ENCODE data around the gene KDM2B.

DNA sequence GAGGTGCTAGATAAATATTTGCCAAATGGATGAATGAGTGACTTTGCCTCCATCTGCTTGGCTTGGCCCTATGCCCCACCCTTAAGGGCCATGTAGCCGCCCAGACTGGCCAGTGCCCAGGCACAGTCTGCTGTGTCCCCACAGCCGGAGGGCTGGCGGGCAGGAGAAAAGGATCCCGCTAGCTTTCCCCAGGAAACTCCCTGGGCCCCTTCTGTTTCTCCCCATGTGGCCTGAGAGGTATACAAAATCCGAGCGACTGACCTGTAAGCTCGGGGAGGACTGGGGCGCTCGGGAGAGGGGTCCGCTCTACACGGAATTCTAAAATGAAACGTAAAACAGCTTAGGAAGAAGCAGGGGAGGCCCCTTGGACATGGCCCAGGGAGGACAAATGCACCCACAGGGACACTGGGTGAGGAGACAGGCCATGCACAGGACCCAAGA, 17.9 kb downstream of the MSI1 start:
- PRO-cap = no peak

DNA sequence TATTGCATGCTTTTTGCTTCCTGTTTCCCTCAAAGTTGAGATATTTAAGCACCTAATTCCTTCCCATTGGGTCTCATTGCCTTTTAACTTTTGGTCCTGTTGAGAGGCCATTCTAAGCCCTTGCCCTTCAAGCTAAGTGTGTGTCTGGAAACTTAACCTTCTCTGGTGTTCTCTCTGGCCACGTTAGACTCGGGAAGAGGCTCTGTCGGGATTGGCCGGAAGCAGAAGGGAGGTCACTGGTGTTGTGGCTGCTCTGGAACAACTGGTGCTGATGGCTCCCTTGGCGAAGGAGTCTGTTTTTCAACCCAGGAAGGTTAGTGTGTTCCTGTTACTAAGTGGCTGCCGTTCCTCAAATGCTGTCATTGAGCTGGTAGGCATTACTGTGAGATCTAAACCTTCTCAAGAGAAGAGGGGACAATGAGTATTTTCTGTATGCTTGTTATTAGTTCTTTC, 18.4 kb downstream of the POP5 start:
- PRO-cap = no peak

DNA sequence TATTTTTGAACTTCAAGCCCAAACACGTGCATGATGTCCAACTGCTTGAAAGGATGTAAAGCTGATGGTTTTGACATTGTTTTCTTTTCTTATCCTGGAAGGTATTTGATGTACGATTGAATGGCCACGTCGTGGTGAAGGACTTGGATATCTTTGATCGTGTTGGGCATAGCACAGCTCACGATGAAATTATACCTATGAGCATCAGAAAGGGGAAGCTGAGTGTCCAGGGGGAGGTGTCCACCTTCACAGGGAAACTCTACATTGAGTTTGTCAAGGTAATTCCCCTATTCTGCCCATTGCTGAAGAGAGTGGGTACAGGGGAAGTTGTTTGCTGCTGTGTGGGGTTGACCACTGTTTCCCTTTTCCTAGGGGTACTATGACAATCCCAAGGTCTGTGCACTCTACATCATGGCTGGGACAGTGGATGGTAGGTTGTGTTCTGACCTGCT, 7.8 kb downstream of the MLEC start:
- PRO-cap = no peak

- PRO-cap = no peak
Measured at GRCh38 chr12:120768514-120769321, 43.1 kb downstream of the ACADS start.

DNA sequence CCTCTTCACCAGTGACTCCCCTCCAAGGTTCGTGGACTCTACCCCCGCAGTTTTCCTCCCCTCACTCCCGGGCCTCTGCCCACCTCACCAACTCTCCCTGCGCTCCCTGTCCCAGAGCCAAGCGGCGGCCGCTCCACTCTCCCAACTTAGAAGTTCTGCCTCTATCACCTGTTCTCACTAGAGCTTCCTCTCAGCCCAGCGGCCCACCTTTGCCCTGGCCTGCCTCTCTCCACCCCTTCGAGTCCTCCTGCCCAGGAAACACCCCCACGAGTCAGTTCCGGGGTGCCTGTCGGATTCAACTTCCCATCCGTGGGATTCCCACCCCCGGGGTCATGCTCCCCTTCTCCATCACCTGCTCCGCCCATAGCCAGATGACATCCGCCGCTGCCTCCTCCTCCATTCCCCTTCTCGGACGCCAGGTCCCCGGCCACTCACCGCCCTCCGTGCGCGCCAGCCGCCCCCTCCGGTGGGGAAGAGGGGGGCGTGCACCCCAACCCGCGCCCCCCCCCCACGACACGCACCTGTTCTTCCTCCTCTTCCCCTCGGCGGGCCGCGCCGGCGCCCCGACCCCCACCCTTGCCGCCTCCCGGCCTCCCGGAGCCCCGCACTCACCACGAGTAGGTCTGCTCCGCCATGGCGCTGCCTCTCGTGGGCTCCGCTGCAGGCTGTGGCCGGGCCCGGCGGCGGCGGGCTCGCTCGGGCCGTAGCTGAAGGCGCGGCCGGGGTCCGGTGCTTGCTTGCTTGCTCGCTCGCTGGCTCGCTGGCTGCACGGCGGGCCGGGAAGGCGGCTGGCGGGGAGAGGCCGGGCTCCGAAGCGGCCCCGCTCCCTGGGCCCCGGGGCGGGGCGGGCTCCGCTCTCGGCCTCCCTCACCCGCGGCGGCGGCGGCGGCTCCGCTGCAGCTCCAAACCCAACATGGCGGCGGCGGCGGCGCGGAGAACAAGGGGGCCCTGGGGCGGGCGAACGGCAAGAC, 640 bp downstream of the SPPL3 start:
- PRO-cap = bidirectional peak, plus-strand start at position 399 of the sequence, minus-strand start at position 262 of the sequence

GRCh38 chr12:120929181-120929734, 25.1 kb upstream of the SPPL3 start:
- PRO-cap = no peak

- PRO-cap = no peak
Measured at GRCh38 chr12:121033774-121034367, 5.2 kb downstream of the OASL start.

DNA sequence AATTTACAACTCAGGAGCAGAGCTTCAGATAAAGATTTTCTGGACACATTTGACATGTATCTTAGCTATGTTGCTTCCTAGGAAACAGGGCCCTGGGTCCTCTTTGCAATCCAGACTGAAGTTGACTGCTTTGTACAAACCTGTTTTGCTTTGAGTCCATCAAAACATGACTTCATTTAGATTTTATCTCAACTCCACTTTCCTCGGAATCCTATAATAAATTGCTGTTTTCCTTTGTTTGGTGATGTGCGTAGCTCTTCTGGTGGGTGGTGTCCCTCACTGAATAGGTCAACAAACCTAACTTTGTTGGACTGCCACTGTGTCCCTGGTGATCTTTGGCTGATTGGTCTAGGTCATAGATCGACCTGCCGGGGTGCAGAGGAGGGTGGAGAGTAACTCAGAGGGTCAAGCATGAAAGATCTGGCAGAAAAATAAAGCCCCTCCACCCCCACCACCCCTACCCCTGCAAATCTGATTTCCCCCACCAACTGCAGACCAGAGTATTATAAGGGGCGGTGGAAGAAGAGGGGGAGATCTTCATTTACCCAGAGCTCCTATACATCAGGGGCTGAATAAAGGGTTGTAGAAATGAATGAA, 661 bp upstream of the P2RX7 start:
- PRO-cap = no peak

DNA sequence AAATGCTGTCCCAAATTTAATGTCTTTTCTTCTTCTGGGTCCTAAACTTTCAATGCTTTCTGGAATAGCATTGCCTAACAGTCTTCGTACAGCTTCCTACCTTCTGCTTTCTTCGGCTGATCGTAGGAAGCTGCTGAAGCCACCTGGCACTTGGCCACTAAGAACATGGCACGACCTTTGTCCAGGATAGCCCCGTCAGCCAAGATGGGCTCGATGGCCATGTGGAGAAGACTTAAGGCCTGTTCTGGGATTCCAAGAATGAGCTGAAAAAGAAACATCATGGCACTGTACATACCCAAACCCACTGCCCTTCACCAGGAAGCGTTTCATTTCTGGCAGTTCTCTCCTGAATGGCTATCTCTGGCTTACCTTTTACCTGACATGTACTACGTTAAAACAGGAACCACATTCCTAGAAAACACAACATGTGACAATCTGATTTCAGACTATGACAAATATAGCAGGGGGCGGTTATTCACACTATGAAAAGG, 13.1 kb upstream of the CAMKK2 start:
- PRO-cap = no peak

DNA sequence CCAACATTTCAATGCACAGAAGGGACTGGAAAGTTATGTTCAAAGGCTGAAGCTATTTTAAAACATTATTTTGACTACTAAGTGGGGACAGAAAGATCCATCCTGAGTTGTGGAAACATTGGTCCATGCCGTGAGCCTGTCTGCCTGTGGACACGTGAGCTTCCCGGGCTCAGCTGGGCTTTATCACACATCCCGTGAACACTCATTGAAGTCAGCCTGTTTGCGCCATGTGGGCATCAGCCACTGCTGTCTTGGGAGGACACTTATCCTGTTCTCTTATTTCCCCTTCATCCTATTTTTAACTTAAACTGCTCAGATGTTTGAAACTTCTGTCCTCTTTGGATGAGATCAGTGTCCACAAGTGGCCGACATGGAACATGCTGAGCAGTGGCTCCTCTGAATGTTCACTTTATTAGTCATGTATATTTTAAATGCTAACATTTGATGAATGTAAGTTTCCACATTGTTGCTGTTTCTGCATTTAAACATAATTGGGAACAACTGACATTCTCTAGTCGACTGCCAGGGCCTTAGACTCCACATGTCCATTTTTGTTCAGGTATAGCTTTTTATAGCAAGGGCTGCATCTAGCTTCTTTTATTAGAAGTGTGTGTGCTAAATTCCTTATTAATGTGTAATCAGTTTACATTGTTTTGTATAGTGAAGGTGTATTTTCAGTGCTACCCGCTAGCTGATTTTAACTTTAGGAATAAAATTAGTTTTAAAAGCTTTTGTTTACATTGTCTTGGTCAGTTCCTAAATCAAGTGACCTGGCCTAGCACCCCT, 23.9 kb downstream of the RNF34 start:
- PRO-cap = no peak

GRCh38 chr12:121536881-121537433, 43.9 kb downstream of the KDM2B start:
- PRO-cap = bidirectional peak, plus-strand start at chr12:121537167, minus-strand start at chr12:121537055

GRCh38 chr12:121579870-121580878, 649 bp downstream of the KDM2B start:
- PRO-cap = bidirectional peak, plus-strand start at chr12:121580297, minus-strand start at chr12:121580243; bidirectional peak, plus-strand start at chr12:121580390, minus-strand start at chr12:121580451

GRCh38 chr12:121580879-121581475, at the start of gene KDM2B:
Gene KDM2B (minus strand): TSS chr12:121581023.
- PRO-cap = unidirectional peak, minus-strand start at chr12:121580968

GRCh38 chr12:121777445-121778022, 16.0 kb downstream of the RHOF start:
- PRO-cap = no peak

DNA sequence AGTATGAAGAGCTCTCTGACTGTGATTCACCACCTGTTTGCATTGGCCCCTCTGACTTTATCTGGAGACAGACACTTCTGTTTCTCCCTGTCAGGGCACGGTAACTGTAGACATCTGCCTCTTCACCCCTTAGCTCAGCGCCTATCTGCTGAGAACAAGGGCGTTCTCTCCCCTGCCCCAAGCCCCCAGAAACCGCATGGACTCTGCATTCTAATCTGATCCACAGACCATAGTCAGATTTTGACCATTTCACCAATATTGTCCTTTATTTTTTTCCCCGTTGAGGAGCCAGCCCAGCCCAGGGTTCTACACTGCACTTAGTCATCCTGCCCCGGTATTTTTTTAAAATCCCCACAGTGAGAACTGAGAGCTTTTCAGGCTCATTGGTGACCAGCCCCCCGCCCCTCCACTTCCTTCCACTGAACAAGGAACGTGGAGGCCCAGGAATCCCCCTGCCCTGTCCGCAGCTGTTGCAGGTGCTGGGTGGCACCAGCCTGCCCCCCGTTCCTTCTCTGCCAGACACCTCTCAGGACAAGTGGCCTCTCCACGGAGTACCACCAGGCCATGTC, 11.3 kb downstream of the RHOF start:
- PRO-cap = no peak

- PRO-cap = no peak
Measured at GRCh38 chr12:121791452-121792694, 1.6 kb downstream of the RHOF start.

GRCh38 chr12:121798158-121798796, 4.8 kb upstream of the RHOF start:
- PRO-cap = no peak

DNA sequence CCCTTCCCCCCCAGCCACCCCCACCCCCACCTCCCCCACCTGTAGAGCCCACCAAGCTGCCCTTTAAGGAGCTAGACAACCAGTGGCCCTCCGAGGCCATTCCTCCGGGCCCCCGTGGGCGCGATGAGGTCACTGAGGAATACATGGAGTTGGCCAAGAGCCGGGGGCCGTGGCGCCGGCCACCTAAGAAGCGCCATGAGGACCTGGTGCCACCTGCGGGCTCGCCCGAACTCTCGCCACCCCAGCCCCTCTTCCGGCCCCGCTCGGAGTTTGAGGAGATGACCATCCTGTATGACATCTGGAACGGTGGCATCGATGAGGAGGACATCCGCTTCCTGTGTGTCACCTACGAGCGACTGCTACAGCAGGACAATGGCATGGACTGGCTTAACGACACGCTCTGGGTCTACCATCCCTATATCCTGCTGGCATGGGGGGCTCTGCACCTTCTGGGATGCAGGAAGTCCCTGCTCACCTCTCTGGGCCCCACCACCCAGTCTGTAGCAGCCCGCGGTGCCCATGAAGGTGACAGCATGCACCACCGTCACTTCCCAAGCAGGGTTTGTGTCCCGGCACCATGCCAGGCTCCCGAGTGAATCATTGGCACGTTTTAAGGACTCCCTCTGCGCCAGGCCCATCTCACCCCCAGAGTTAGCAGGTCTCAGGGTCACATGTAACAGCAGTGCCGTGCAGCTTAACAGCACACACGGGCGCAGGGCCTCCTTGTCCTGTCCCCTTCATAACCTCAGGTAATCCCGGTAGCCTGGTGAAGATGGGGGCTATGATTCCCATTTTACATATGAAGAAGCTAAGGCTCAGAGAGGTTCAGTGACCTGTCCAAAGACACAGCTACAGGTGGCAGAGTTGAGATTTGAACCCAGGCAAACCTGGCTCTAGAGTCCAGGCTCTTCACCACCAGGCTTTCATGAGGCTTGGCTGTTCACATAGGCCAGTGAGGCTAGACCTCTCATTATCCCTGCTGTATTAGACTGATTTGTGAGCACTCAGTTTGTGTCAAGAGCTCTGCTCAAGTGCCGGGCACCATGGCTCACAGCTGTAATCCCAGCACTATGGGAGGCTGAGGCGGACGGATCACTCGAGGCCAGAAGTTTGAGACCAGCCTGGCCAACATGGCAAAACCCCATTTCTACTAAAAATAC, 19.9 kb downstream of the SETD1B start:
- PRO-cap = no peak

GRCh38 chr12:121963251-121963695, 44.9 kb downstream of the CFAP251 start:
- PRO-cap = no peak

DNA sequence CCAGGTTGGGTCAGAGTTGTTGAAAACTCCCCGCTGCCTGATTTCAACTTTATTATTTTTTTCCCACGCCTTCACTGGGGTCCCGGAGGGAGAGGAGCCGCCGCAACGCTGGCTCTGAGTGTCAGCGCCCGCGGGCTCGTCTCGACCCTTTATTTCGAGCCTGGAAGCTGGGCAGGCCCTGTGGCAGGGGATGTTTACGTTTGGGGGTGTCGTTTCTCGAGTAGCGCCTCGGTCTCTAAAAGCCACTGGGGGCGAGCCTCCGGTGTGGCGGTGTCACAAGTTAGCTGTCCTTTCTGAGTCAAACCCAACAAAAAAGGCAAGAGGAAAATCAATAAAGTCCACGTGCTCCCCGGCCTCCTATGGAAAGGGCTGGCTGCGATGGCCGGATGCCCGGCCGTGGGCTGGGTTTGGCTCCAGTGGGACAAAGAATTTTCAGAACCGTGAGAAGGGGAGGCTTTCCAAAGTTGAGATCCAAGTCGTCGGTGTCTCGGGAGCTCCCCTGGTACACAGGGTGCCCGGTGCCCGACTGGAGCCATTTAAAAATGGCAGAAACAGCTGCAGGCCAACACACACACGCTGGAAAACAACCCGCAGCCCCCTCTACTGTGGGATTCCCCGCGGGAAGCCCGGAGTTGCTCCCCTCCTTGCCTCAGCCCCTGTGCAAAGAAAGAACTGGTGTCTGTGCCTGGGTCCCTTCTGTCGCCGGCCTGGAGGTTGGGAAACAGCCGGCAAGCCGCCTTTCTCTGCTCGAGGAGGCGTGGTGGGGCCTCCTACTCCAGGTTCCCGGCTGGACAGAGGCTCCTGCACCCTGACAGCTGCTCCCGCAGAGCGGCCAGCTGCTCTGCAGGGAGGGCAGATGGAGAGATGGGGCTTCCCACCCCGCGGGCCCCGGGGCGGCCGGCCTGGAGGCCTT, 1.8 kb downstream of the BCL7A start:
- PRO-cap = no peak

Measured in ureter (tissue), 1 donor.